IMR-90 (cell line): ENCODE measurements around the gene INPP4B.

DNA sequence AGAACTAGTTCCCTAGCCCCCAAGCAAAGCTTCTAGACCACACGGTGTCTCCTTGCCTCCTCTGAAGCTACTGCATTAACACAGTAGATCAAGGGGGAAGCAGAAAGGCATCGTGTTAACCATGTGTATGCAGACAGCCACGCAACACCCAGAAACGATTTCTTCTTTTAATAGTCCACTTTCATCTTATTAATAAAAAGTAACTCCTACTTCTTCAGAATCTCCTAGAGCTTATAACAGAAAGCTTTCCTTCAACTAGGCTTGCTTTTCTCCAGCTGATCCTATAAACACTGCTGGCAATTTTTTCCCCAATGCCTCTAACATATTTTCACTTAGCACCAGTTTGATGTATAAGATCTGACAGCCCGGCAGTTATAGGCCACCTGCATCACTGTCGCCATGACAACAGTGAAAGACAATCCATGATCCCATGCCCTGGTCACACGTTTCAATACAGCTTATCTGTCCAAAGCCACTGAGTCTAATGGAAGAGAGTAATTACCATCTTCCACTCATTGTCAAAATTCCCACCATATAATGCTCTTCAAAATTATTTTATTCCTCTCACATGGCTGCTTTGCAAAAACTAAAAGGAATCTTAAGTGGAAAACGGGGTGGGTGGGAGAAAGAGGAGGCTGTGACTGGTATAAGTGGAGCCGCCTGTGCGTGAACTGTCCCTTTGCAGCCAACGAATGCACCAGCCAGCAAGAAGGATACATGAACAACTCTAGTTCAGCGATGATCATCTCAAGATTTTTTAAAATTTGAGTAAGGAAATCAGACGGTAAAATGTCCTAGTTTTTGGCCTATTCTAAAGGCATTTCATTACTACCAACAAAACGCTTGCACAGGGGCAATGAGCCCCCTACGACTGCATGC lies 44.3 kb downstream of the MAML3 start:
- RRBS, result no CpG with 5 or more reads among the region's 15 CpGs
CAGE:
- cytosol, long polyA plus RNA, result no peak
- long polyA plus RNA, result no peak
- nucleus, long polyA plus RNA, result no peak

DNA sequence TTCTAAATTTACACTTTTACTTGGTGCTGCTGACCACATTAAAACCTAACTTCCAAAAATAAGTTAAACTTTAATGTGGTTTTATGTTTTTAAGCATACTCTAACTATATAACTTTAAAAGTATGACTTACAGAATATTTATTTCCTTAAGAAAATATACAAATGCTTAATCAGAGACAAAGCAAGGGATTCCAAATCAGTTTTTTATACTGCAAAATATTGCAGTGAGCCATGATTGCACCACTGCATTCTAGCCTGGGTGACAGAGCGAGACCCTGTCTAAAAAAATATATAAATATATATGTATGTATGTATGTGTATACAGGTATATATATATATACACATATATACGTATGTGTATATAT lies 36.7 kb downstream of the MAML3 start:
- RRBS, result no CpG with 5 or more reads among the region's 2 CpGs
CAGE:
- cytosol, long polyA plus RNA, result no peak
- long polyA plus RNA, result no peak
- nucleus, long polyA plus RNA, result no peak

GRCh38 chr4:140124107-140124580 lies 29.8 kb downstream of the MAML3 start:
- RRBS, result no CpG with 5 or more reads among the region's 8 CpGs
CAGE:
- cytosol, long polyA plus RNA, result no peak
- long polyA plus RNA, result no peak
- nucleus, long polyA plus RNA, result no peak

GRCh38 chr4:140162933-140163566 lies 9.1 kb upstream of the MAML3 start:
- RRBS, result no CpG with 5 or more reads among the region's 7 CpGs
CAGE:
- cytosol, long polyA plus RNA, result no peak
- long polyA plus RNA, result no peak
- nucleus, long polyA plus RNA, result no peak

DNA sequence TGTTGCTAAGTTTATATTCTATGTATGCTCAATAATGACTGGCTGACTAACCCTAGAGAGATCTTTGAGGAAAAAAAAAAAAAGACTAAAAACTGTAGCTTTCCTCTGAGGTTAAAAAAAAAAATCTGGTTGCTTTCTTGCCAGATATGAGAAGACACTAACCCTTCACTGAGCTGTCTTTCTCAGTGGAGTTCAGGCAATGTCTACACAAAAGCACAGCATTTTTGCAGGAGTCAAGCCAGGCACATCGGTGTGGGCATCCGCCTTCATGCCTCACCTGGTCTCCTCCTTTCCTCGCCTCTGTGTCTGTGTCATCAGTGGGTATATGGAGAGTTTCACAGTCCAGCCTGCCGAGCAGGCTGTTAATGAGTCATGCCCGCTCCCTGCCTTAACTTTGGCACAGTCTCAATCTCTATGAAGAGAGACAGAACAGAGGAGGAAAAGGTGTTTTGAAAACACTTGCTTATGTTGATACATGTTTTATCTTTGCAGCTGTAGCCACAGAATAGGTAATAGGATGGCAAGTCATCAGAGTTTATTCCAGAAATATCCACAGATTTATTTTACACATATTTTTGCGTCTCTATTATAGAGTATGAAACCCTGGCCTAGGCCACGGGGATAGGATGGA lies 32.7 kb upstream of the MAML3 start:
- RRBS, result no CpG with 5 or more reads among the region's 7 CpGs
CAGE:
- cytosol, long polyA plus RNA, result no peak
- long polyA plus RNA, result no peak
- nucleus, long polyA plus RNA, result no peak

DNA sequence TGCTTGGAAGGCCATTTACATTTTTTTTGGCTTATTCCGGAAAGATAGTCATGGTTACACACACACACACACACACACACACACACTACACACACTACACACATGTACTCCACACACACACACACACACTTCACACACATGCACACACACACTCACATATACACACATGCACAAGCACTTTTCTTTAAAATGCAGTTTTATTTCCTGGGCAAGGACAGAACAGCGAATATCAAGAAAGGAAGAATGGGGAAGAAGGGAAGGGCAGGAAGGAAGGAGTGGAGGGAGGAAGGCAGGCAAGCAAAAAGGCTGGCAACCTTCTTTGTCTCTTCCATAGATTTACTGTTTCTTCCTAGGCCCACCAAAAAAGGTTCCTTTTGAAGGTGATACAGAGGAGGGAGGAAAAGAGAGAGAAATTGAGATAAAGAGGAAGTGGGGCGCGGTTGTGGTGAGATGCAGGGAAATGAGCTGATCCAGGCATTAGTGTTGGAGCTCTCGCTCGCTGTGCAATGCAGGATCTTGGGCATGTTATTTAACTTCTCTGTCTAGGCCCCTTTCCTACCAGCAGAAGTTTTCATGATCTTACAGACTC lies 88.7 kb upstream of the MAML3 start:
- RRBS, result no CpG with 5 or more reads among the region's 6 CpGs
CAGE:
- cytosol, long polyA plus RNA, result no peak
- long polyA plus RNA, result no peak
- nucleus, long polyA plus RNA, result no peak

DNA sequence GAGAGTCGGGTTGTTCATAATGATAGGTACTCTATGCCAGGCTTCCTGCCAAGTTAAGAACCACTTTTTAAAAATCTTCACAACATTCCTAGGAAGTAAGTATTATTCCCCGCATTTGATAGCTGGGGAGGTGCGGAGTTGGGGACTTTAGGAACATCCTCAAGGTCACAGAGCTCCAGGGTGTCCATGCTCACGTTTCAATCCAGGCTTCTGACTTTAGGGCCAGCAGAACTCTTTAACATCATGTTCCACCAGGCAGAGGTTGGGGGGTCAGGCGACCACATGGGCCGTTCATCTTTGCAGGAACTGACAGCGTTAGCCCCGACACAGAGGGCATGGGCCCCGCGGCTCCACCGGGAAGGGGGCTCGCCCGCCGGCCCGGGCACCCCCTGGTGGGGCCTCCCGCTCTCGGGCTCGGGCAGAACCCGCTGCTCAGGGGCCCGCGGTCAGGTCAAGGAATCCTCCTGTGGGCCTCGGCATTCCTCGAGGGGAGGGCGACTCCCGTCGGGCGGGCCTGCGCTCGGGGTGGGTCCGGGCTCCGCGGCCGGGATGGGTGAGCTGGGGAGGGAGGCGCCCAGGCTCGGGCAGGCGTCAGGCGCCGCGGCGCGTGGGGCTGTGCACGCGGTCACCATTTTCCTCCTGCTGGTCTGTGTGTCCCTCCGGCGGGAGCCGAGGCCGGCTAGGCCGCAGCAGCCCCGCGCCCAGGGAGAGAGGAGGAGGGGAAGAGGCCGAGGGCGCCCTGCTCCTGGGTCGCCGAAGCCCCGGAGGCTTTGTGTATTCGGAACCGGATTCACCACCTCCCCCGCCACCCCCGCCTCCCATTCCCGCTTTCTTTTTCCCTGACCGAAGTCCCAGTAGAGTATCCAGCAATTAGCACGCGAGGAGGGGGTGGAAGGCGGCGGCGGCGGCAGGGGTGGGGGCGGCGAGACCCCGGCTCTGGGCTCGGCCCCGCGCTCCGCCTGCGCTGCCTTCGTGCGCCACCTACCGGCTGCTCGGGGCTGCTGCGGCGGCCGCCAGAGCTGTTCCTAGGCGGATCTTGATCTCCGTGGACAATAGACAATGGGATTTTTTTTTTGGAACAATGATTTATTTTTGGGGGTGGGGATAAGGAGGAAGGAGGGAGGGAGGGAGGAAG lies 98.8 kb upstream of the MAML3 start:
- RRBS, result under 1% methylated on average over 19 of the region's 84 CpGs
CAGE:
- cytosol, long polyA plus RNA, result no peak
- long polyA plus RNA, result no peak
- nucleus, long polyA plus RNA, result no peak

GRCh38 chr4:140426469-140427523 lies 652 bp downstream of the CLGN start:
- RRBS, result 2% methylated on average over 9 of the region's 61 CpGs
CAGE:
- cytosol, long polyA plus RNA, result no peak
- long polyA plus RNA, result no peak
- nucleus, long polyA plus RNA, result no peak

GRCh38 chr4:140669497-140669984 lies 86.6 kb downstream of the TBC1D9 start:
- RRBS, result no CpG with 5 or more reads among the region's 12 CpGs
CAGE:
- cytosol, long polyA plus RNA, result no peak
- long polyA plus RNA, result no peak
- nucleus, long polyA plus RNA, result no peak

DNA sequence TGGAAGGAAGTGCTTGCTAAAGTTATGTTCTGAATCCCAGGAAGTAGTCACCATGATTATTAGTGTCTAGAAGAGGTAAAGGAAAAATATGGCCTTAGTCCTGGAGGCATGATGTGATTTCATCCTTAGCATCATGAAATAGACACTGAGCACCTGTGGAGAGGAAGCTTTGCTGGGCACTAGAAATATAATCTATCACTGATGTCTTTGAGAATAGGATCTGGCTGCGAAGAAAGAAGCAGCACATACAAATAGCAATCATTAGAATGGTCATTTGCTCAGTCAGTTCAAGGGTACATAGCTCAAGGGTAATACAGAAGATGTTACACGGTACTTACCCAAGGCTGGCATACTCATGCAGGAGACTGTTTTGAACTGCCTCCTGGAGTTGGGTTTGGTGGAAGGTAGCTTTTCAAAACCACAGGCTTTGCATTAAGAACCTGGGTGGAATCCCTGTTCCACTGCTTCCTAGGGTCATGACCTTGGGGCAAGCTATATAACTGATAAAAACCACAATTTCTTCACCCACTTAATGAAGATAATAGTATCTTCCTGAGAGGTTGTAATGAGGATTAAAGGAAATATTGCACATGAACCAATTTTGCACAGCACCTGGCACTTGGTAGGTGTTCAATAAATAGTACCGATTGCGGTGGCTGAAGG lies 36.6 kb downstream of the TBC1D9 start:
- RRBS, result no CpG with 5 or more reads among the region's 4 CpGs
CAGE:
- cytosol, long polyA plus RNA, result no peak
- long polyA plus RNA, result no peak
- nucleus, long polyA plus RNA, result no peak

GRCh38 chr4:140982455-140982874 lies 150.8 kb downstream of the RNF150 start:
- RRBS, result no CpG with 5 or more reads among the region's 2 CpGs
CAGE:
- cytosol, long polyA plus RNA, result no peak
- long polyA plus RNA, result no peak
- nucleus, long polyA plus RNA, result no peak

DNA sequence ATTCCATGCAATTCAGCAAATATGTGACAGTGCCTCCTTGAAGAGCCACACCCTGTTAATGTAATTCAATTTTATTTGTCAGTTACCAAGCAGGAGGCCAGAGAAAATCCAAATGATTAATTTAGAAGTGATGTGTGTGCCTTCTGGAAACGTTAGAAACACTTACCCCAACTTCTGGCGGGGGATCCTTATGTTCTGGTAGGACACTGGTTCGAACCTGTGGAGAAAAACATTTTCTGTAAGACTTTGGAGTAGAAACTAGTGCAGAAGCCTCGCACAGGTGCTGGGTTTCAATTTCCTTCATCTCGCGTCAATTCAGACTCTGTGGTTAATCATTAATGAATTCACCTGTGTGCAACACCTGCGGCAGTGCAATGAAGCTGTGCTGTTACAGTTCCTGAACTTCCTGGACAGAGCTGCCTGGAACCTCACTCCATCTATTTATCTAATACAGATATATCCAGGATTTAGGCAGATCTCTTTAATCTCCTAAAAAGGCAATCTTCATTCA lies 531.5 kb downstream of the INPP4B start:
- RRBS, result no CpG with 5 or more reads among the region's 7 CpGs
CAGE:
- cytosol, long polyA plus RNA, result no peak
- long polyA plus RNA, result no peak
- nucleus, long polyA plus RNA, result no peak

DNA sequence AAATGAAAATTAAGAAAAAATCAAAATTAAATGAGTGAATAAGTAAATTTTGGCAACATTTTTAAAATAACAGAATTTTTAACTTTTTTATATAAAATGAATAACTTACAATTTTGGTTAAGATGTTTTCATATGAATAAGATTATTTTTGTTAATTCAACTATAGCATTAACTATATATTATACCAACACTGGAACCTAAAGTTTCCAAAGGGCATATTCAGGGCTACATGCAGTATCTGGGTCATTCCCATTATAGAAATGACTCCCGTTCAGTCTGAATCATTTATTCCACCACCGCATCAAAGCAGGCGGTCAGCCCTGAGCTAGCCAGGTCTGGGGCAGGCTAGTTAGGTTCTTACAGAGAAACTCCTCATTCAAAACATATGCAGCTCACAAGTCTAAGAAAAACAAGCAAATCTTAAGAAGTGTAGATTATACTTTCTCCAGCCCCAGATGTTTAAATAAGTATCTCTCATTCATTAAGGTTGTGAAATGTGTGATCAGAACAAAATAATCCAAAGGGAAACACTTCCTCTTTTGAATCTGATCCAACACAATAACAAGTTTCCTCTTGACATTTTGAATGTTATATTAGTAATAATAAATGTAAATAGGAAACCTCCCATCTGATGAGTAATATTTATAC lies 442.0 kb downstream of the INPP4B start:
- RRBS, result no CpG with 5 or more reads among the region's 3 CpGs
CAGE:
- cytosol, long polyA plus RNA, result no peak
- long polyA plus RNA, result no peak
- nucleus, long polyA plus RNA, result no peak

GRCh38 chr4:142568053-142568576 lies 278.0 kb downstream of the INPP4B start:
- RRBS, result no CpG with 5 or more reads among the region's 3 CpGs
CAGE:
- cytosol, long polyA plus RNA, result no peak
- long polyA plus RNA, result no peak
- nucleus, long polyA plus RNA, result no peak

DNA sequence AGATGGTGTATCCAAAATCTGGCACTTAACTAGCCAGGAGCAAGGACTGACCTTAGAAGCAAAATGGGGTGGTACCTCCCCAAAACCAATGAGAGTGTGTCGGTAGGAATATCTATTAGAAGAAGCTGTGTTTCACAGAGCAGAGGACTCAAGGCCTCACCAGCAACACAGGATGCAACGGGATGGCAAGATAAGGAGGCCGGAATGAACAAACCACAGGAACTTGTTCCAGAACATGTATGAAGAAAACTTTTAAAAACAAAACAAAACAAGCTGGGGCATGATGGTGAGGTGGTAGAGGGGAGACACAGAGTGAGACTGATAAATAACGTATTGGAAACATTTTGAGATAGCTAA lies 142.2 kb downstream of the INPP4B start:
- RRBS, result no CpG with 5 or more reads among the region's 4 CpGs
CAGE:
- cytosol, long polyA plus RNA, result no peak
- long polyA plus RNA, result no peak
- nucleus, long polyA plus RNA, result no peak

GRCh38 chr4:142845087-142845632 lies 941 bp downstream of the INPP4B start:
- RRBS, result no CpG with 5 or more reads among the region's 10 CpGs
CAGE:
- cytosol, long polyA plus RNA, result no peak
- long polyA plus RNA, result no peak
- nucleus, long polyA plus RNA, result no peak

DNA sequence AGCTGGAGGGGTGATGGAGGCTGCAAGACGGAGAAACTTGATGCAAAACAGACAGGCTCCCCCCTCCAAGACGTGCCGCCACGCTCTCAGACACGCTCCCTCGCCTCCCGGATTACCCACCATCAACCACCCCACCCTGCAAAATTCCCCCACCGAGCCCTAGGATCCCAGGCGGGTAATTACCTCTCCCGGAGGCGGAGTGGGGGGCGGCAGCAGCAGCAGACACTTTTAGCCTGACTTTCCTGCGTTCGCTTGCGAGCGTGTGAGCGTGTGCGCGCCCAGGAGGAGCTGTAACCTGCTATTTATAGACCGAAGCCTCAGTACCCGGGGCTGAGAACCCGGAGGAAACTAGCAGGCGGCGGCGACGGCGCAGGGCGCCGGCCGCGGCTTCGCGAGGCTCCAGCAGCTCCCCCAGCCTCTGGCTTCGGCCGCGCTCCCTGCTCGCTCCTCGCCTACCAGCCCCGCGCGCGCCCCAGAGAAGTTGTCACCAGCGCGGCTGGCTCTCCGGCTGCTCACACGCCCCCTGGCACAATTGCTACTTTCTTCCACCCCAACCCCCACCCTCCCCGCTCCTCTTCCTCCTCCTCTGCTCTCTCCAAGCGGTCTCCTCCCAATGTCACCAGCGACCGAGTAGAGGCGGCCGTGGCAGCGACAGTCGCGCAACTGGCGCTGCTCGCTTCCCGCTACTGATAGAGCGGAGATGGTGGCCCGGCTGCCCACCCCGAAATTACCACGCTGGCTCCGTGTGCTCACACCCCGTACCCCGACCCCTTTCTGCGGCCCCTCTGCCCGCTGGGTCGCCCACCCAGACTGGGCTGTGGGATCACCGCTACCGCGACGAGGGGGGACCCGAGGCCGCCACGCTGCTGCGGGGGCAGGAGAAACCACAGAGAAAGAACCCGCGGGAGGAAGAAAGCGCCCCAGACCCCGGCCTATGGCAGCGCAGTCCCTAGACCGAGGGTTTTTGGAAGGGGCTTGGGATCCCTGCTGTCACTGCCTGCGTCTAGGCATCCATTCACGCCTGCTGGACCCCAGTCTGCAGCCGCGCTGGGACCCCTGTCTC lies at the start of gene INPP4B:
Gene INPP4B (minus strand): TSS at position 276 of the 1,063 bp plus-strand sequence.
- RRBS, result 10% methylated on average over 22 of the region's 86 CpGs
CAGE:
- cytosol, long polyA plus RNA, result no peak
- long polyA plus RNA, result no peak
- nucleus, long polyA plus RNA, result no peak

DNA sequence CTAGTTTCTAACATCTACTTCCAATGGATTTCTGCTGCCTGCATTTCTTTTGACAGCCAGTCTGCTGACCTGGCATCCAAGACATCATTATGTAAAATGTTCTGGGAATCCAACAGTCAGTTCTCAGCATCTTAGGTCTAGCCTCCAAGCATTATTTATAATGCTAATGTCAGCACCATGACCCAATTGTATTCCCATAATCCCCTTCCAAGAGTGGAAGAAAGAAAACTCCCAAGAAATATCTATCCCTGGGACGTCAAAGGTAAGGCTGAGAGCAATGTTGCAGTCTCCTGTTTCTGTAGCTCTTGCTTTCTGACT lies 50.6 kb upstream of the GAB1 start:
- RRBS, result no CpG with 5 or more reads among the region's 1 CpG
CAGE:
- cytosol, long polyA plus RNA, result no peak
- long polyA plus RNA, result no peak
- nucleus, long polyA plus RNA, result no peak

DNA sequence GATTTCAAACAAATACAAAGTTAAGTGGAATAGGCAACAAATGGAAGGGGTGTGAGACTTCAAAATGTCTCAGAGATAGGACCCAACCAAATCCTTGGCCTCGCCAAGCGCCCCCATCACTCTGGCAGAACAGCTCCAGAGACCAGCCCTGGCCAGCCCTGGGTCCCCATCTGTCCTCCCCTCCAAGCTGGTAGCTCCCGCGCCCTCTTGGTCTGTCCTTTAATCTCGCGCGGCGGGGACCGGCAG lies 1.2 kb upstream of the GAB1 start:
- RRBS, result 0% methylated on average over 1 of the region's 9 CpGs
CAGE:
- cytosol, long polyA plus RNA, result no peak
- long polyA plus RNA, result no peak
- nucleus, long polyA plus RNA, result no peak

GRCh38 chr4:143349912-143350703 lies 13.4 kb downstream of the GAB1 start:
- RRBS, result no CpG with 5 or more reads among the region's 34 CpGs
CAGE:
- cytosol, long polyA plus RNA, result no peak
- long polyA plus RNA, result no peak
- nucleus, long polyA plus RNA, result no peak